Colon Carcinoma Metastatic in the Brain (tissue), 2 donors: ENCODE measurements around the genes YTHDF2 and PUM1.

GRCh38 chr1:28733976-28734415 lies 2.7 kb upstream of the YTHDF2 start:
- PRO-cap, 2 experiments, result peak in 1 of 2 experiments; most common plus-strand start chr1:28734159 (in 1); most common minus-strand start chr1:28734029 (in 1)

DNA sequence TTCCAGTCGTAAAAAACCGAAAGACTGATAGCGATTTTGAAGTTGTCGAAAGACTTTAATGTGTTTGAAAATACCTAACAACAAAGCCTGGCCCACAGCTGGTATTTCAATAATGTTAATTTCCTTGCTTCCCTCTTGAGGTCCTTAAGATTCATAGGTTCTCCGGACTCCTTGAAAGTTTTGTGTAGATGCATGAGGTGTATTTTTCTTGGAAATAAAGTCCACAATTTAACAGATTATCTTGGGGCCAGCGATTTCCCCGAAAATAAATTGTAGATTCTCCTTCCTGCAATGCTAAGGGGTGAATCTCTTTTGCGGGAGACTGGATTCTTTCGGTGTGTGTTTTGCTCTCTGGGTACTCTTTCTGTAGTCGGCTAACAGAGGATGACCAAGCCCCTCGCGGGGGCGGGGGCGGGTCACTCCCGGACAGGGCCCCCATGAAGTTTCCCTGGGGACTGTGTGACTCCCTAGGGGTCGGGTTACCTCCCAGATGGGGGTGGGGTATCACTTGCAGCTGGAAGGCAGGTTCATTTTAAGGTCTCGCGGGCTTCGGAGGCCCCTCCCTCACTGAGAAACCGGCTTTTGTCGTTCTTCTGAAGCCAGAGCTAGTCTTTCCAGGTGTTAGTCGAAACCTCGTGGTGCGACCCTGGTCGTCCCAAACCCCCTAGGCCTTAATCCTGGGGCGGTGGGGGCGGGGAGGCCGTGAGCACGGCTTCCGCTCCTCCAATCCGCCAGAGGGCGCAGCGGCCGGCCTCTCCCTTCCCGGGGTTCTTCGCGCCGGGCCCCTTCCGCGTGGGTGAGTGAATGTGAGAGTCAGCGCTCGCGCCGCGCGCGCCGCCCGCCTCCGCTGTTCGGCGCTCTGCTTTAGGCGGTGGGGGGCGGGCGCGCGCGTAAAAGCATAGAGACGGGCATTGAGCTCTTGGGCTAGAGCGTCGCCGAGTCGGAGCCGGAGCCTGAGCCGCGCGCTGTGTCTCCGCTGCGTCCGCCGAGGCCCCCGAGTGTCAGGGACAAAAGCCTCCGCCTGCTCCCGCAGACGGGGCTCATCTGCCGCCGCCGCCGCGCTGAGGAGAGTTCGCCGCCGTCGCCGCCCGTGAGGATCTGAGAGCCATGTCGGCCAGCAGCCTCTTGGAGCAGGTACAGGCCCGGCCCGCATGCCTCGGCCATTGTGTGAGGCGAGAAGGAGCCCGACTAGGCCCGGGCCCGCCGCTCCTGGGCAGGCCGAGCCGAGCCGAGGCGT lies at the start of gene YTHDF2:
TSS of gene YTHDF2 (plus strand) at position 927 of the 1,237 bp plus-strand sequence.
- PRO-cap, 2 experiments, result peak in 2 of 2 experiments; most common plus-strand start position 927 of the sequence (in 1); most common minus-strand start position 730 of the sequence (in 2)

DNA sequence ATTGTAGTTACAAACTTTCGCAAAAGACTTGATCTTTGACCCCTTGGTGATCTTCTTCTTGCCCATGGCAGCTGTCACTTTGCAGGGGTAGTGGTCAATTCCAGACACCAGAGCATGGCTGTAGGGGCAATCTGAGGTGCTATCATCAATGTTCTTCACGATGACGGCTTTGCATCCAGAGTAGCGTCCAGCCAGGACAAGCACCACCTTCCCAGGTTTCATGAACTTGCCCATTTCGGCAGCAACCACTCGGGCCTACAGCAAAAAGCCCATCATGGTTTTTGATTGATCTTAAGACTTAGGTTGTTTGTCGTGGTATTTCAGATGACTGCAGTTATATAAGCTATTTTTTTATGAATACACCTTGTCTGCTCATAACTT lies 68.0 kb downstream of the EPB41 start:
- PRO-cap, 2 experiments, result peak in 1 of 2 experiments; most common minus-strand start position 268 of the sequence (in 1)

DNA sequence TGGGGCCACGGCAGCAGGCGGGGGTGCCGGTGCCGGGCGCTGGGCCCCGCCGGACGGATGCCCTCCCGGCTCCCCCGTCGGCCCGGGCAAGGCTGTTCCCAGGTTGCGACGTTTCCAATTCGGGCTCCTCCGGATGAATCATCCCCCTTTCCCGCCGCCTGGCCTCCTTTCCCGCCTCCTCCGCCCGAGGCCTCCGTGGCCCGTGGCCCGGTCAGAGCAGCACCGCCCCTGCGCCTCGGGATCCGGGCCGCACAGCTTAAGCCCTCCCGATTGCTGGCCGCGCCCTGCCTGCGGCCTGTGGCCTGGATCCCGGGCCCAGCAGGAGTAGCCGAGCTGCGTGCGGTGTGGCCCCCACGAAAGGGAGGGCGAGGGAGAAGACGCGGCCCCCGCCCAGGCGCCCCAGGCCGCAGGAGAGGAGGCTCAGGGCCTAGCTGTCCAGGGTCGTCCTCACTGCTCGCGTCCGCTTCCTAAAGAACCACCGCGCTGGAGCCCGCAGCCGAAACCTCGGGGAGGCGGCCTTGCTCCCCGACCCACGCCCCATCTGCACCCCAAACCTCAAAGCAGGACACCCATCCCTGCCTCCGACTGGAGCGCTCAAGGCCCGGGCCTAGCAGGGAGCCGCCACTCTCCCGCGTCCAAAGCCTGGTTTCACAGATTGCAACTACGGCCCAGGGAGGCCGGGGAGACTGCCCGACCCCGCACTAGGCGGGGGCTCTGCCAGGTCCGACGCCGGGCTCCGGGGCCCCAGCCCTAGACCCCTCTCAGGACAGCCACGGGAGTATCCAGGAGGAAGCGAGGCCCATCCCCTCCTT lies 901 bp downstream of the TMEM200B start:
- PRO-cap, 2 experiments, result no peak in any of the 2 experiments

- PRO-cap, 2 experiments, result no peak in any of the 2 experiments
Observed at GRCh38 chr1:29154543-29155304, 27.0 kb downstream of the SRSF4 start.

- PRO-cap, 2 experiments, result no peak in any of the 2 experiments
Observed at GRCh38 chr1:30190793-30191160, 532.6 kb downstream of the MATN1 start.

- PRO-cap, 2 experiments, result no peak in any of the 2 experiments
Observed at GRCh38 chr1:30667915-30668514, 55.4 kb downstream of the MATN1 start.

GRCh38 chr1:30685097-30686100 lies 38.0 kb downstream of the MATN1 start:
- PRO-cap, 2 experiments, result no peak in any of the 2 experiments

- PRO-cap, 2 experiments, result no peak in any of the 2 experiments
Observed at GRCh38 chr1:30730027-30730923, 6.9 kb upstream of the MATN1 start.

DNA sequence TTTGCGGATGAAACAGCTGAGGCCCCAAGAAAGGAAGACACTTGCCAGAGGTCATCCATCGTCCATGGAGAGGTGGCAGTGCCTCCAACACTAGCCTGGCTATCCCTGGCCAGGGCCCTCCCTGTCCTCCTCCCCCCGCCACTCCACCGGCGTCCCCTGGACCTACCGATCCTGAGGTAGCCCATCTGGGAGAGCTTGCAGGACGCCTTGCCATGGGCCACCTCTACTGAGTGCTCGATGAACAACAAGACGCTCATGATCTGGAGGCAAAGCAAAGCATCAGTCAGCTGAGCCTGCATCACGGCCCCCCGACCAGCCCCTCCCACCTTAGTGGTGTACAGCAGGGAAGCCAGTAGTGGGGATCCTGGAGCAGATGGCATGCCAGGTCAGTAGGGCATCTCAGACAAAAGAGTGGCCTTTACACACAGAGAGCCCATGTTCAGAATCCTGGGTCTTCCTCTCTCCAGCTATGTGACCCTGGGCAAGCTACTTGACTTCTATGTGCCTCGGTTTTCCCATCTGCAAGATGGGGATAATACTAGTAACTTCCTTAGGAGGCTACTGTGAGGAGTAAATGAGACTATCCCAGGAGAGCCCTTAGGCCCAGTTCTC lies 15.2 kb downstream of the LAPTM5 start:
- PRO-cap, 2 experiments, result no peak in any of the 2 experiments

- PRO-cap, 2 experiments, result no peak in any of the 2 experiments
Observed at GRCh38 chr1:30744937-30745225, 12.7 kb downstream of the LAPTM5 start.

DNA sequence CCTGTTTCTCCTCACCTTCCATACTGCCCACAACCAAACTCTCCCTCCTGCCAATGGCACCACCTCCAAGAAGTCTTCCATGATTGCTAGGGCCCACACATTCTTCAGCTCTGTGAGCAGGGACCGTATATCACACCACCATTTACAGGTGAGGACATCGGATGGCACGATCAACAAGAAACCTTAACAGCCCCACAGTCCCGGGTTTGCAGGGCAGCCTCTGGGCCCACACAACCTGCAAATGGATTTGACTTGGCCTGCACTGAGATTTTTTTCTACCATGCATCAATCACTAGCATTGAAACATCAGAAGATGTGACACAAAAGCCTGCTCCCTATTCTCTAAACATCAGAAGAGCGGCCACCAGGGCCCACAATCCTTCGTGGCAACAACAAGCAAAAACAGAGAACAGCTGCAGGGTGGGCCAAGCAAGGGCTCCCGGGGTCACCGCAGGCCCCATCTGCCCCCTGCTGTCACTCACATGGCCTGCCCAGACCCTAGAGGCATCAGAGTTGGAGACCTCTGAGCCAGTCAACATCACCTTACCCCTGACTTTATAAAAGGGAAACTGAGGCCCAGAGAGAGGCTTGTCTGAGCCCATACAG lies 2.0 kb downstream of the LAPTM5 start:
- PRO-cap, 2 experiments, result no peak in any of the 2 experiments

GRCh38 chr1:30780337-30780621 lies 22.7 kb upstream of the LAPTM5 start:
- PRO-cap, 2 experiments, result no peak in any of the 2 experiments

- PRO-cap, 2 experiments, result no peak in any of the 2 experiments
Observed at GRCh38 chr1:30780622-30780980, 23.0 kb upstream of the LAPTM5 start.

DNA sequence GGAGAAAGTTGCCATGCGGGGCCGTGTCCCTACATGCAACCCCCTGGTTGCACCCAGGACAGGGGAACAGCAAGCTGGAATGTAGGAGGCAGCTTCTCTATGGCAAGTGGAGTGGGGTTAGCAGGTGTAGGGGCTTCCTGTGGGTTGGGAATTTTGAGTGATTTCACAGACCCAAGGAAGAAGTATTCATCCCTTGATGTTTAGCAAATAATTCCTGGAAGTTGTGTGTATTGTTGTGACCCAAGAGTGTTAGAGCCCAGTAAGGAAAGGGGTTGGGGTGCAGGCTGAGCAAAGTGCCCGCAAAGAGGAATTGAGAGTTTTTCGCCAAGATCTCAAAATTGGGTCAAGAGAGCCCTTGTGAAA lies 72.9 kb upstream of the LAPTM5 start:
- PRO-cap, 2 experiments, result no peak in any of the 2 experiments

GRCh38 chr1:30887472-30888263 lies 20.9 kb downstream of the SDC3 start:
- PRO-cap, 2 experiments, result no peak in any of the 2 experiments

GRCh38 chr1:30907900-30908160 lies 728 bp downstream of the SDC3 start:
- PRO-cap, 2 experiments, result no peak in any of the 2 experiments

- PRO-cap, 2 experiments, result peak in 2 of 2 experiments; most common plus-strand start chr1:31065923 (in 2); most common minus-strand start chr1:31065698 (in 2)
Observed at GRCh38 chr1:31065489-31066051, at the start of gene PUM1. PUM1 (minus strand) TSS chr1:31065717.

DNA sequence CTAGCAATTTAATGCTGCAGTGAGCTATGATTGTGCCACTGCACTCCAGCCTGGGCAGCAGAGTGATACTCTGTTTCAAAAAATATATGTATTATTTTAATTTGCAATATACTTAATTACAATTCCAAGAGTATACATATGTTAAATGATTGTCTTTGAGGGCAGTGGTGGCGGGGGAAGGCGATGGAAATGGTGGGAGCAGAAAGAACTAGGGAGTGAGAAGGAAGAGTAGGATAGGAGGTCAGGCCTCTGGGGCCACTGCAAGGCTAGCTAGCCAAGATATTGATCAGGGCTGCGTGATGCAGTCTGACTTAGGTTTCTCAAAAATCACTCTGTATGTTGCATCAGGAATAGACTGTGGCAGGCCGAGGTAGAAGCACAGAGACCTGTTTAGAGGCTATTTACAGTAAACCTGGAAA lies 21.1 kb upstream of the PUM1 start:
- PRO-cap, 2 experiments, result no peak in any of the 2 experiments

DNA sequence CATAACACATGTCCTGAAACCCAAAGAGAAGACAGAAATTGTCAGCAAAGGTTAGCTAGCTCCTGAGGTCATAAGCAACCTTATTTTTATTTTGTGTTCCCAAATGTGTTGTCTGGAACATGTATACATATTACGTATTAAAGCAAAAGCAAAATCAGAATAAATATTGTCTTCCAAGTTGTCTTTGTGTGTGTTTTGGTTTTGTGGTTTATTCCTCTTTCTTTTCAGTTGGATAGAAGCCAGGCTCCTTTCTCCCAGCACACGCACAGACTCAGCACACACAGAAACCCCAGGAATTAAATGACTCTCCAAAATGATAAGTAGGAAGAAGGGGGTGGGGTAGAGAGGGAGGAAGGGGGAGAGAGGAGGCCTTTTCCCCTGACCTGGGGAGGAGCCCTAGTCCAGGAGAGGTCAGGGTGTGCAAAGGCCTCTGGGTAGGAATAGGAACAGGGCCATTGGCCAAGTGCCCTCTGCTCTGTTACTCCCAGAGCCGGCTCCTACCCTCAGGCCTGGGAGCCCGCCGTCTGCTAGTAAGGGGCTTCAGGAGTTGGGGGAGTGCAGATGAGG lies 35.5 kb upstream of the PUM1 start:
- PRO-cap, 2 experiments, result no peak in any of the 2 experiments